ENCODE measurements around a stretch of chr13.

CAGE:
- cytosol, long polyA minus RNA = no peak
- cytosol, long polyA plus RNA = no peak
- long polyA plus RNA = no peak
- nucleus, long polyA minus RNA = no peak
- nucleus, long polyA plus RNA = no peak
Observed at GRCh38 chr13:113632897-113633387, 25.1 kb downstream of the ATP4B start.

GRCh38 chr13:113834145-113834799 is 29.6 kb downstream of the GAS6 start:
CAGE:
- cytosol, long polyA minus RNA = no peak
- cytosol, long polyA plus RNA = no peak
- long polyA plus RNA = no peak
- nucleus, long polyA minus RNA = no peak
- nucleus, long polyA plus RNA = no peak

CAGE:
- cytosol, long polyA minus RNA = no peak
- cytosol, long polyA plus RNA = no peak
- long polyA plus RNA = no peak
- nucleus, long polyA minus RNA = no peak
- nucleus, long polyA plus RNA = no peak
Observed at GRCh38 chr13:113839514-113840444, 24.1 kb downstream of the GAS6 start.

DNA sequence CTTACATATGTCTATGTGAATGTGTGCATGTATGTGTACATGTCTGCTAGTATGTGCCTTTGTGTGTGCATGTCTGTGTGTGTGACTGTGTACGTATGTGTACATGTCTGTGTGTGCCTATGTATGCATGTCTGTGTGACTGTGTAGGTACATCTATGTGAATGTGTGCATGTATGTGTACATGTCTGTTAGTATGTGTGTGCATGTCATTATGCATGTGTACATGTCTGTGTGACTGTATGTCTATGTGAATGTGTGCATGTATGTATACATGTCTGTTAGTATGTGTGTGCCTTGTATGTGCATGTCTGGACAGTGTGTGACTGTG is 4.8 kb downstream of the GAS6 start:
CAGE:
- cytosol, long polyA minus RNA = no peak
- cytosol, long polyA plus RNA = no peak
- long polyA plus RNA = no peak
- nucleus, long polyA minus RNA = no peak
- nucleus, long polyA plus RNA = no peak

DNA sequence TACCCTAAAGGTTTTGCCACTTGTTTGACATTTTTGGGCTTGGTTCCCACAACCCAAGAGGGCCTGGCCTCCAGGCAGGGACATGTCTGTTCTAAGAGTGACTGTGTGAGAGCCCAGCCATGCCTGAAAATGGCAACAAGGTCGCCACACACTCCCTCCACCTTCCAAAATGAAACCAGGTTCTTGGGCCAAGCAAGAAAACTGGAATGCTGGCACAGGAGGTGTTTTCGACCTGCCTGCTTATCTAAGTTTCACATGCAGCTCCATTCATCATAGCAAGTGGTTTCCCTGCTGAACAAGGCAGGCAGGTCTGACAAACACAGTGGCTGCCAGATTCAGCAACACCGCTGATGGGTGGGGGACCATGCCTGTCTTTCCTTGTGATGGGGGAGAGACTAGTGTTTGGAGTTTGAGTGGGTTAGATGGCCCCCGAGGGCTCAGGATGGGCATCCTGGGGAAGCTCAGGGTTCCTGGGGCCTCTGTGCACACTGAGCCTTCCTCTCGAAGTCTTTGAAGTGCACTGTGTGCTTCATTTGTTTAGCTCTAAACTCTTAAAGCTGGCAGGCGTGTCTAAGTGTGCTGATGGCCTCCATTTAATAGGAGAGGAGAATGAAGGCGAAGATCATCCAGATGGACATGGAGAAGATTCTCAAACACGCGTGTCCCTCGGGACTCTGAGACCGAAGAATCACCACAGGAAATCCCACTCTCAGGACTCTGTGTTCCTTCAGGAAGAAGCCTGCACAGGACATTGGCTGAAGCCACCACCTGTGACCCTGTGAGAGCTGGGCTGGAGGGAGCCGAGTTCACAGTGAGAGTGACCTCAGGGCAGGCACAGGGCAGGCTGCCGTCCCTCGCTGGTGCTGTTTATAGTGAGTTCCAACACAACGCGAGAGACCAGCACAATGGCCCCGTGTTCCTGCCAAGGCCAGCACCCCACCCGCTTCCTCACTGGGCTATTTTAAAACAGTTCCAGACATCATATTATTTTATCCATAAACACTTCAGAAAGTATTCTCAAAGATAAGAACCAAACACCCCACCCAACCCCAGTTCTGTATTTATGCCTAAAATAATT is 18.1 kb upstream of the GAS6 start:
CAGE:
- cytosol, long polyA minus RNA = no peak
- cytosol, long polyA plus RNA = no peak
- long polyA plus RNA = no peak
- nucleus, long polyA minus RNA = no peak
- nucleus, long polyA plus RNA = no peak

DNA sequence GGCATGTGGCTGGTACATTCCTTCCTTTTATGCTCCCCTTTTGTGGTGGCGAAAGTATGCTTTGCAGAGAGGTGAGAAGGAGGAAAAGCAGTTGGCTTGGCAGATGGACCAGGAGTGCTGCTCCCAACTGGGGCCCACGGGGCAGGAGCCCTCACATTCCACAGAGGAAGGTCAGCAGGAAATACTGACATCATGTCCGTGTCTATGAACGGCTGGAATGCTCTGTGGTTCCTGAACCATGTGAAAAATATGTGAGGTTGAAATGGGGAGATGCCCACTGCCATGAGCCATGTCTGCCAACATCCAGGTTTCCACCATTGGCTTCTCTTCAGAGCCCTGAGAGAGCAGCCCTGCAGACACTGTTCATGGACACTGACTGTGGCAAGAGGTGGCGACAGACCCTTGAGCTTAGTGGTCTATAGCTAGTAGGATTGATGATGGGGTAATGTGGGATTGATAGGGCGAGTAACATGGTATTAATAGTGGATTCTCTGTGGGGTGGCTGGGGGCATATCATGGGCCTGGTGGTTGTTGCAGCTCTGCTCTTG is 33.4 kb upstream of the GAS6 start:
CAGE:
- cytosol, long polyA minus RNA = no peak
- cytosol, long polyA plus RNA = no peak
- long polyA plus RNA = no peak
- nucleus, long polyA minus RNA = no peak
- nucleus, long polyA plus RNA = no peak

DNA sequence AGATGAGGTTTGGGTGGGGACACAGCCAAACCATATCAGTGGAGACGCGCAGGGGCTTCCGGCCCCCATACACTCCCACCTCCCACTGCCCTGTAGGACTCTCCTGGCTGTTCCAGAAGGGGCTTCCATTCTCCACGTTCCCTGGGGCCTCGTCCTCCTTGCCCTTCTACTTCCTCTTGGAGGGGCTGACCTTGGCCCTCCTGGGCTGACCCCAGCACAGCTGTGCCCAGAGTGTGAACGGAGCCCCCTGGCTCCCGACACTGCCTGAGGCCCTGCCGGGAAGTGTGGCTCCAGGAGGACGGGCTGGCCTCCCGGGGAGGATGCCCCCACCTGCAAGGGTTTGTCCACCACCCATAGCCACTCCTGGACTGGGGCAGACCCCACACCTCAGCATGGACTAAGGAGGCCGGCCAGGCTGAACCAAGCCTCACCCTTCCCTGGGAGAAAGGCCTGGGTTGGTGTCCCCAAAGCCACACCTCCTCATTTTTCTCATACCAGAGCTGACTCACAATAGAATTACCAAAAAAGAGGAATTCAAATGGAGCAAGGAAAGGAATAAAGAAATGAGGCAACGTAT is 2.8 kb upstream of the C13orf46 start:
CAGE:
- cytosol, long polyA minus RNA = no peak
- cytosol, long polyA plus RNA = no peak
- long polyA plus RNA = no peak
- nucleus, long polyA minus RNA = no peak
- nucleus, long polyA plus RNA = no peak

GRCh38 chr13:114004747-114005373 is 31.0 kb upstream of the C13orf46 start:
CAGE:
- cytosol, long polyA minus RNA = no peak
- cytosol, long polyA plus RNA = no peak
- long polyA plus RNA = no peak
- nucleus, long polyA minus RNA = no peak
- nucleus, long polyA plus RNA = no peak

GRCh38 chr13:114013868-114014625 is 40.2 kb upstream of the C13orf46 start:
CAGE:
- cytosol, long polyA minus RNA = no peak
- cytosol, long polyA plus RNA = no peak
- long polyA plus RNA = no peak
- nucleus, long polyA minus RNA = no peak
- nucleus, long polyA plus RNA = no peak

GRCh38 chr13:114044247-114044893 is 70.5 kb upstream of the C13orf46 start:
CAGE:
- cytosol, long polyA minus RNA = no peak
- cytosol, long polyA plus RNA = no peak
- long polyA plus RNA = no peak
- nucleus, long polyA minus RNA = no peak
- nucleus, long polyA plus RNA = no peak

CAGE:
- cytosol, long polyA minus RNA = no peak
- cytosol, long polyA plus RNA = no peak
- long polyA plus RNA = no peak
- nucleus, long polyA minus RNA = no peak
- nucleus, long polyA plus RNA = no peak
Observed at GRCh38 chr13:114064729-114065050, 67.7 kb downstream of the RASA3 start.

CAGE:
- cytosol, long polyA minus RNA = no peak
- cytosol, long polyA plus RNA = no peak
- long polyA plus RNA = no peak
- nucleus, long polyA minus RNA = no peak
- nucleus, long polyA plus RNA = no peak
Observed at GRCh38 chr13:114066548-114066847, 65.9 kb downstream of the RASA3 start.

CAGE:
- cytosol, long polyA minus RNA = no peak
- cytosol, long polyA plus RNA = no peak
- long polyA plus RNA = no peak
- nucleus, long polyA minus RNA = no peak
- nucleus, long polyA plus RNA = no peak
Observed at GRCh38 chr13:114093525-114094491, 38.6 kb downstream of the RASA3 start.

DNA sequence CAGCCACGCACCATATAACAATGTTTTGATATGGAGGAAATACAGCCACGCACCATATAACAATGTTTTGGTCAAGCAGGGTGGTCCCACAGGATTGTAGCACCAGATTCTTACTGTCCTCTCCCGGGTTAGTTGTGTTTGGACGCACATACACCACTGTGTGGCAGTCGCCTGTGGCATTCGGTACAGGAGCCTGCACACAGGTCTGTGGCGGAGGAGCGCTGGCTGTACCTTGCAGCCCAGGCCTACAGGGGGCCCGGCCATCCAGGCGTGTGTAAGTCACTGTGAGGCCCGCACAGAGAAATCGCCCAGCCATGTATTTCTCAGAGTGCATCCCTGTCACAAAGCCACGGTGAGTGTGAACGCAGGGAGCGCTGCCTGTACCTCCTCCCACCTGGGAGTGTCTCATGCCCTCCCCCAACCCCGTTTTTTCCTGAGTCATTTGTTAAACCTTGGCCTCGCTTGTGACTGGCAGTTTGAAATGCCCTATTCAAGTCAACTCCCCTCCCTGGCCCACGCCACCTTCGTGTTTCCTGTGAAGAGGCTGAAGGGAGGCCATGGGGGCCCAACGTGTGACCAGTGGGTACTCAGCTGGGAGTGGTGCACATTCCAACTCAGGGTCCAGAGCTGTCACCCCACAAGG is 11.4 kb upstream of the RASA3 start:
CAGE:
- cytosol, long polyA minus RNA = no peak
- cytosol, long polyA plus RNA = no peak
- long polyA plus RNA = no peak
- nucleus, long polyA minus RNA = no peak
- nucleus, long polyA plus RNA = no peak

DNA sequence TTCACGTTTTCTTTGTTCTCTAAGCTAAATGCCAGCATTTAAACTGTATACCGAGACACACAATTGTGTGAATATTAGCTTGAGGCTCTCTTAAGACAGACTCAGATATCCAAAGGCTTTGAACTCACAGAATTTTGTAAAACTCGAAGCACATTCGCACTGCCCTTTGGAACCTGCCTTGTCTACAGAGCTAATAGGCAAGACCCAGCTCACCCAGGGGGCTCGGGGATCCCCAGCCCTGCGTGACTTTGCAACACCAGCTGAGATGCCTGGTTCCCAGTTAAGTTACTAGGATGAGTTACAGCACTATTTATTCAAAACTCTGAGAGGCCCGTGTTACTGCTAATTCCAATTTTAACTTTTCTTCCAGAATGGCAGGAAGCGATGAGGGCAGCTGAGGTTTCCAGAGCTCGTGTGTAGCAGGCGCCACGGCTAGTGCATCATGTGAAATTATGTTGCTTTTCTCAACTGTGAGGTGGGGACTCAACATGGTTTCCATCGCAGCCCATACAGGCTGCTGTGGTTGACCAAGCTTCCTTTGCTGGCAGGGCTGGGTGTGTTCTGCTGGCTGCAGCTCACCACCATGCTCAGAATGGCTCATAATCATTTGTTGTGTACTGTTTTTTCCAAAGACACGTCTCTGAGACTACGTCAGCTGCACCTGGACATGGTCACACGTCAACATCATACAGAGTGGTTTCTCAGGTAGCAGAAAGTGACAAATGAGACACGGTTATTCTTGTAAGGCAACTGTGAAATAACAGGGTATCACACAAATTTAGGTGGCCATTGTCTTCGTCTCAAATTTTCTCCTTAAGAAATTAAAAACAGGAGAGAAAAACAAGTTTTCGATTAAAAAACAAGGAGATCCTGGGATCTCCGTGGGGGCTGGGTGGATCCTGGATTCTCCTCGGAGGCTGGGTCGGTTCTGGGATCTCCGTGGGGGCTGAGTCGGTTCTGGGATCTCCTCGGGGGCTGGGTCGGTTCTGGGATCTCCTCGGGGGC is 16.0 kb upstream of the RASA3 start:
CAGE:
- cytosol, long polyA minus RNA = no peak
- cytosol, long polyA plus RNA = no peak
- long polyA plus RNA = no peak
- nucleus, long polyA minus RNA = no peak
- nucleus, long polyA plus RNA = no peak

GRCh38 chr13:114161177-114161592 is 17.9 kb upstream of the CFAP97D2 start:
CAGE:
- cytosol, long polyA minus RNA = no peak
- cytosol, long polyA plus RNA = no peak
- long polyA plus RNA = no peak
- nucleus, long polyA minus RNA = no peak
- nucleus, long polyA plus RNA = no peak

DNA sequence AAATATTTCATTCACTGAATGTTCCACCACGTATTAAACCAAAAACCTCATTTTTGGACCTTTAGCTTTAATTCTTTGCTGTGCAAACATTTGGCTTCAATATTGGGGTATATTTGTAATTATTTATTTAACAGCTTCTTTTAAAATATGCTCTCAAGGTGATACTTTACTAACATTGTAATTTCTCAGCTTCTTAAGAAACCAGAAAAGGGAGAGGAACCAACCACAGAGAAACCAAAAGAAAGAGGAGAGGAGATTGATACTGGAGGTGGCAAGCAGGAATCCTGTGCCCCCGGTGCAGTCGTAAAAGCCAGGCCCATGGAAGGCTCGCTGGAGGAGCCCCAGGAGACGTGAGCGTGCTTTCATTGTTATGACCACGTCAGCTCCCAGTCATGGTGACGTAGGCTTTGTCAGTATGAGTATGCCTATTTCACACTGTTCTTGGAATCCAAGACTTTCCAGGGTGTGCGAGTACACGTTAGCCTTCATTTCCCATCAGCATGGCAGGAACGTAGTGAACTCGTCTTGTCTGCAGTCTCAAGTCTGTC is 15.6 kb upstream of the CHAMP1 start:
CAGE:
- cytosol, long polyA minus RNA = no peak
- cytosol, long polyA plus RNA = no peak
- long polyA plus RNA = no peak
- nucleus, long polyA minus RNA = no peak
- nucleus, long polyA plus RNA = no peak

CAGE:
- cytosol, long polyA minus RNA = start-site peak on the plus strand at chr13:114325636-114325795, 9 reads
- cytosol, long polyA plus RNA = no peak
- long polyA plus RNA = no peak
- nucleus, long polyA minus RNA = start-site peak on the minus strand at chr13:114325219-114325239, 5 reads
- nucleus, long polyA plus RNA = no peak
Observed at GRCh38 chr13:114325168-114326112, 11.1 kb downstream of the CHAMP1 start.